Foreskin keratinocyte (primary cell): ENCODE measurements around a stretch of chr9.

DNA sequence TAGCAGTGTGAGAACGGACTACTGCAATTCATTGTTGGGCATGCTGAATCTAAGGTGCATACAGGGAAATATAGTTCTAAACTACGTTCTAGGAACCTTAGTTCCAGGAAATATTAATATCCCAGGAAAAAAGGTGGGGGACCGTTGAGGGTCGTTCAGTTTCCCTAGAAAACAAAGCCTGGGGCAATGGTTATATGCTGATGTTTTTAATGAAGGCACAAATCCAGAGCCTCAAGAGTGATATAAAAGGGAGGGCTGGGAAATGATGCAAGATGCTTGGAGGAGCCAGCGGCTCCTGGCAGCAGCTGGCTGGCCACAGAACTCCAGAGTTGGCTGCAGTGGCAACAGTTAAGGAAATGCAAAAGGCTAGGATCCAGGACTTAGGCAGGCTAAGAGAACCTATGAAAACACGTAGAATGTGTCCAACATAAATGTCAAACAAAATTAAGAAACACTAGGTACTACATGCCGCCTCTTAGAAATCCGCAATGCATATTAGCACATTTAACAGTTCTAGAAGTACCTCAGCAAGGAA is 31.0 kb upstream of the B4GALT1 start:
- RAMPAGE, total RNA = no peak

DNA sequence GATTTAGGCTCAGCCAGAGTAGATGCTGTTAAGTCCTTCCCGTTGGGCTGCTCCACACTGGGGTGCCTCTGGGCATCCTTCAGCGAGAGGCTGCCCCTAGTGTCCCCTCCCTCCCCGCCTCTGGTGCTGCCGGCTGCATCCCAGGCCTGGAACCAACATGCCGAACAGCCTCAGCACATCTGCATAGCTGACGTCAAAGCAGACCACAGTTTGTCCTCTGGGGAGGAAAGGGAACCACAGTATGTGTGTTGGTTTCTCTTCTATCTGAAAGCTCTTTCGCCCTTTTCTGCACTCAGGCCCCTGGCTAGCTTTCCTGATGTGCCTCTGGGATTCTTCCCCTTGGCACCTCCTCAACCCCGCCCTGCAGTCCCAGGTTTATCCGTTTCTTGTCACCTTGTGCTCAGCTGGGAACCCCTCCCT is 35.4 kb upstream of the B4GALT1 start:
- RAMPAGE, total RNA = no peak

- RAMPAGE, total RNA = no peak
Observed at GRCh38 chr9:33209125-33209473, 30.9 kb upstream of the SPINK4 start.

DNA sequence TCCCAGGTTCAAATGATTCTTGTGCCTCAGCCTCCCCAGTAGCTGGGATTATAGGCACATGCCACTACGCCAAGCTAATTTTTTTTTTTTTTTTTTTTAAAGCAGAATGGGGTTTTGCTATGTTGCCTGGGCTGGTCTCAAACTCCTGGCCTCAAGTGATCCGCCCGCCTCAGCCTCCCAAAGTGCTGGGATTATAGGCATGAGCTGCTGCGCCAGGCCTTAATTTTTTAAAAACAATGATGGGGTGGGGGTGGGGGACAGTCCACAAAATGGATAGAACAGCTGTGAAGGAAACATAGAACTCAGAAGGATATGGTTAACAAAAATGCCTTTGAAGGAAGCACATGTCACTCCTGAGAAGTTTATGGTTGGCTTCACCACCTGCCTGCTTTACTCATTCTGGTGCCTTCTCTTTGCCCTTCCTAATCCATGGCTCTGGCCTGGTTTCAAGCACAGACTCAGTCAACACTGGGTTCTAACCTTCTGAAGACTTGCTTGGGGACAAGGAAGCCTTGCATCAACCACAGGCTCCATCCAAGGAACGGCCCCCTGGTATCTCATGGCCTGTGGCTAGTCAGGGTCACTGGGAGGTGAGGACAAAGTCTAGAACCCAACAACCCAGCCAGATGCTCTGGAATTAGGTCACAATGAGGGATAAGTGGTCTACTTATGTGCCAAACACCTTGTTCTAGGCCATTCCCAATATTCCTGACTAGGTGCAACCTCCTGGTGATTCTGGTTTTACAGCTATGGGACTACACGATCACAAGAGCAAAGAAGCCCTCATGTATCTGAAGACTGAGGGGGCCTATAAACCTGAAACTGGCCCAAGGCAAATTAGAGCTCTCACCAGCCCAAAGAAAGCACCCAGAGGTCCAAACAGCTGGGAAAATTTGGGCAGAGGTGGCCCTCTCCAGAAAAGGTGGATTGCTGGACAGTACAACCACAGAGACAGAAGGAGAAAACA is 10.2 kb downstream of the BAG1 start:
- RAMPAGE, total RNA = no peak

- RAMPAGE, total RNA = no peak
Observed at GRCh38 chr9:33263156-33263557, 1.4 kb downstream of the BAG1 start.

- RAMPAGE, total RNA = no peak
Observed at GRCh38 chr9:33290773-33291428, 585 bp downstream of the NFX1 start.

DNA sequence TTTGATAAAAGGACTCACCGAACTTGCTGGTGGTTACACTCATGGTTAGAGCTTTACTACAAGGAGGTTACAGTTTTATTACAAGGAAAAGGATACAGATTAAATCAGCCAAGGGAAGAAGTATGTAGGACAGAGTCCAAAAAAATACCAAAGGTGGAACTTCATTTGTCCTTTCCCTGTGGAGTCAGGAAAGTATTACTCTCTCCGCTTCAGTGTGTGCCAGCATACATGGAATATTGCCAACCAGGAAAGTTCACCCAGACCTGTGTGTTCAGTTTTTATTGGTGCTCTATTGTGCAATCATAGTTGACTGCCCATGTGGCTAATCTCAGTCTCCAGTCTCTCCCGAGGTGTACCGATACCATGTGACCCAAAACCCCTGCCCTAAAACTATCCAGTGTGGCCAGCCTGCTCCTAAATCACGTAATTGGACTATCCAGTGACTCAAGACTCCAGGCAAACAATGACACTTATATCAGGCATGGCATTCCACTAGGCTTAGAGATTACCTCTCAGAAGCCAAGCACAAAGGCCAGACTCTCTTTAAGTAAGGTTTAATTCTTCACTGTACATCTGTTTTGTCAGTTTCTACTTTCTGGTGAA is 38.8 kb downstream of the NFX1 start:
- RAMPAGE, total RNA = no peak

GRCh38 chr9:33329882-33330406 is 39.6 kb downstream of the NFX1 start:
- RAMPAGE, total RNA = no peak

DNA sequence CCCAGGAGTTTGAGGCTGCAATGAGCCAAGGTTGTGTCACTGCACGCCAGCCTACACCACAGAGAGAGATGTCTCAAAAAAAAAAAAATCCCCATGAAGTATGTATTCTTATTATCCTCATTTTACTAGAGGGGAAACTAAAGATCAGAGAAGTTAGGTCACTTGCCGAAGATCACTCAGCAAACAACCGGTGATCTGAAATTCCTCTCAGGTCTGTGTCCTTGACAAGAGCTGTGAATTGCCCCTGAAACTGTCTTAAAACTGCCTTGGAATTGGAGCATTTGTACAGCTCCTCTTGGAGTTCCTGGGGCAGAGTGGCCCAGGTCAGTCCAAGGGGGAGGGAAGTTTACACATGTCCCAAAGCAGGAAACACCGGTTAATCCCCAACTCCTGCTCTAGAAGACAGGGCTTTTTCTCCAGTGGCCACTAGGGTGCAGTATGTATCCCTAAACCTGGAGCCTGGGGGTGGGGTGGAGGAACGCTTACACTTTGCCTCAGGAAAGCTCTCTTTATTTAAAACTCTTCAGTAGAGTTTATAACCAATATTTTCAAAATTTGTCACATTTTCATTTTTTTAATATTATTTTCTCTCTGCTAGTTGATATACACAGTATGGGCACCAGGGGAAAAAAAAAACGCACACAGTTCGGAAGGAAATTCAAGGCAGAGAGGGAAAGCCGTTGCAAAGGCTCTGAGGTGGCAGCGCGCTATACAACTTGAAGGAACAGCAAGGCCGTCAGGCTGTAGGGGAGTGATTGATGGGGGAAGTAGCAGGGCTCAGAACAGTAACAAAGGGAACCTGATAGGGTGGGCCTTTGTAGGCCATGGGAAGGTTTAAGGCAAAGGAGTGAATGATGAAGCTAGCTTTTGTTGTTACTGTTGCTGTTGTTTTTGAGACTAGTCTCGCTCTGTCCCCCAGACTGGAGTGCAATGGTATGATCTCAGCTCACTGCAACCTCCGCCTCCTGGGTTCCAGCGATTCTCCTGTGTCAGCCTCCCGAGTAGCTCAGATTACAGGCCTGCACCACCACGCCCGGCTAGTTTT is 27.4 kb downstream of the AQP7 start:
- RAMPAGE, total RNA = no peak

- RAMPAGE, total RNA = no peak
Observed at GRCh38 chr9:33375709-33376512, 26.5 kb downstream of the AQP7 start.

DNA sequence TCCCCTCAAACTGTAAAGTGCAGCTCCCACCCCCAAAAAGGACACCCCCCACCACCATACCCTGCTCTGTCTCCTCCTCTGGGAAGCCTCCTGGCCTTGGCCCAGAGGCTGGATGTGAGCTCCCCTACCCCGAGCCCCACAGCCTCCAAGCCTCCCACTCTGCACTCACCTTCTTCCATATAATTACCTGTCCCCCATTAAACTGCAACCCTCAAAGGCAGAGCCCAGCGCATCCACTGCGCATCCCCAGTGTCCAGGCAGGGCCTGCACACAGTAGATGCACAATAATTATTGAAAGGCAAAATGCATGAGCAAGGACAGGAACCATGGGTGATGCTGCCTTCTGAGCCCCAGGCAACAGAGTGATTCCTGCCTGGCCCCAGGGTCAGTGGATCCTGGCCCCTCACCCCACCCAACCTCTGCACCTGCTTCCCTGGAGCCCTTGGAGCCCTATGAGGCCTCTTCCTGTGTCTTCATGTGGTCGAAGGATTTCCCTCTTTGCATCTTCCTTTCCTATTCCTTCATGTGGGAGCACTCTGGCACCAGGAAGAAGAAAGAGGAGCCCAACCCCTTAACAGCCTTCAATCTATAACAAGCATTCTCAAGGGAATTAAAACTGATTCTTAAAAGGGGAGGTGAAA is 18.5 kb downstream of the AQP7 start:
- RAMPAGE, total RNA = no peak

- RAMPAGE, total RNA = no peak
Observed at GRCh38 chr9:33391052-33391986, 11.0 kb downstream of the AQP7 start.

GRCh38 chr9:33403135-33403850 is 925 bp upstream of the AQP7 start:
- RAMPAGE, total RNA = no peak

GRCh38 chr9:33403851-33404495 is 1.6 kb upstream of the AQP7 start:
- RAMPAGE, total RNA = no peak

- RAMPAGE, total RNA = no peak
Observed at GRCh38 chr9:33818153-33819203, 1.5 kb downstream of the UBE2R2 start.

DNA sequence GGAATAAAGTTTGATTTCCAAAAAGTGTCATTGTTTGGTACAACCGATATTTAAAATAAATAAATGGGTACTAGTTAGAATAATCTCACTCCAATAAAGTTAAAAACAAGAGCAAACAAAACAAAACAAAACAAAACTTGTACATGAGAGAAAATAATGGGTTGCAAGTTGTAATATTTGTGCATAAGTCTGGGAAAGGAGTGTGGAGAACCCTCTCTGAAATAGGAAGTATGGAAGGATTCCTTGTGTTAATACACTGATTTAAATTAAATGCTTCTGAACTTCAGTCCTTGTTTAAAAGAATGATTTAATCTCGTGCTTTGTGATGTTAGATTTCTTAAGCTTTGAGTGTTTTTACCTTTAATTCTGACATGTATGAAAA is 3.0 kb downstream of the UBE2R2 start:
- RAMPAGE, total RNA = no peak

- RAMPAGE, total RNA = no peak
Observed at GRCh38 chr9:33932013-33932636, 115.2 kb downstream of the UBE2R2 start.

DNA sequence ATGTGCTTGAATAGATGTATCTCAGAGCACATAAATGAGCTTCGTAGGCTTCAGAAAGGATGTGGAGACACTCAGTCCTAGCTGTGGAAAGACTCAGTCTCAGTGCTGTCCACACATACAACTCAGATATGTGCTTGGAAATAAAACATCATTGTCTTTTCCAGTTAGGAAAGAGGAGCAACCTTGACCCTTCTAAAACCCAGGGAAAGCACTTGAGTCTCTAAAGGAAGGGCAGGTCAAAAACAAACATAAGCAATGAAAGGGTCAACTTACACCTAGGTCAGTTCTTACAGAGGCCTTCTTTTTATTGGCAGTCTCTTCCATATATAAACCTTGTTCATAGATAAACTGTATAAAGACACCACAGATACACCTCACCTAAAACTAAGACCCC is 114.5 kb downstream of the UBAP2 start:
- RAMPAGE, total RNA = no peak

DNA sequence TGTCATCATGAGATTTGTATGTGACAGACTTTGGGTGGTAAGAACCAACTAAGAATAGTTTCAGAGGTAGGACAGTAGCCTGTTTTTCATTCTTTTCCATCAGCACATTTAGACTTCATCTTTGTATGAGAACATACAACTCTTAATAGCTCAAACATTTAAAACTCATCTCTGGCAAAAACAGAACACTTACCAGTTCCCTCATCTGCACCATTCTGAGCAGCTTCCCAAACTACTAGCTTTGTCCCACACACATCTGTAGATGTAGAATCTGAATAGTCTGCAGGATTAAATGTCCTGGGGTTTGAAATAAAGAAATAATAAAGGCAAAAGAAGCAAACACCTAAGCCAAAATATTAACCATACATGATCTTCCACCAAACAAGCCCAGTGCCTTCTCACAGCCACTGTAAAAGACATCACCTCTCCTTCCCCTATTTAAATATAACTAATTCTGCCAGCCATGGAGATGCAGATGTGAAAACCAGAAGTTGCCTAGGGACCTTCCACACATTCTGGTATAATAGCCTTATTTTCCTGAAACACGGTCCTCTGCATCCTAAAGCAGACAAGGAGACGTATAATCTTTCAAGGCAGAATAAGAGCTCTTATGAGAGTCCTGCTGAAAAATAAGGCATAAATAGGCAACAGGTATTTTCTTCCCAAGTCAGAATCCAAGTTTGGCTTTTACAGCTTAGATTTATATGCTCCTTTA is 77.1 kb downstream of the UBAP2 start:
- RAMPAGE, total RNA = no peak

DNA sequence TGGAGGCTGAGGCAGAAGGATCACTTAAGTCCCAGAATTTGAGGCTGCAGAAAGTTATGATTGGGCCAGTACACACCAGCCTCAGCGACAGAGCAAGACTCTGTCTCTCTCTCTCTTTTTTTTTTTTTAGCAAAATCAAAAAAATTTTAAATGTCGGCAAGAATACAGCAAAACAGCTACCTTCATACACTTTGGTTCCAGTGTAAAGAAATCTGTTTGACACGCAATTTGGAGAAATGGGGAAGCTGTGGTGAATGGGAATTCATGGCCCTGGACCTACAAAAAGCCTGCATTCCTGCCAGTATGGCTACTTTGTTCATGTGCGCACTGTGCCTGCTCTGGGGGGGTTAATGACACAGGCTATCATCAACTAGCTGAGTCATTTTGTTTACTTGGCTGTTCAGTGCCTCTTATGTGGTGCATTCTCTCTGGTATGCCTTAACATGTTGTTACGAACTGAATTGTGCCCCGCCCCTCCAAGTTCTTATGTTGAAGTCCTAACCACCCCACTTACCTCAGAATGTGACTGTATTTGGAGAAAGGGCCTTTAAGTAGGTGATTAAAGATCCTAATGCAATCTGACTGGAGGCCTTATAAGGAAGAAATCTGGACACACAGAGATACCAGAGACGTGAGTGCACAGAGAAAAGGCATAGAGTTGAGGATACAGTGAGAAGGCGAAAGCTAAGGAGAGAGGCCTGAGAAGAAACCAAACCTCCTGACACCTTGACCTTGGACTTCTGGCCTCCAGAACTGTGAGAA is 20.5 kb upstream of the UBAP1 start:
- RAMPAGE, total RNA = no peak